ENCODE measurements around the genes RTN4RL1, TSR1 and SGSM2.

- RRBS: 1% methylated on average over 54 of the region's 145 CpGs
Observed at GRCh38 chr17:2024746-2026021, at the start of gene RTN4RL1. Gene RTN4RL1 (minus strand): TSS chr17:2025334.

- RRBS: no CpG with 5 or more reads among the region's 12 CpGs
Observed at GRCh38 chr17:2063104-2063813, 8.4 kb downstream of the HIC1 start.

GRCh38 chr17:2064293-2065748, 9.9 kb downstream of the HIC1 start:
- RRBS: no CpG with 5 or more reads among the region's 32 CpGs

DNA sequence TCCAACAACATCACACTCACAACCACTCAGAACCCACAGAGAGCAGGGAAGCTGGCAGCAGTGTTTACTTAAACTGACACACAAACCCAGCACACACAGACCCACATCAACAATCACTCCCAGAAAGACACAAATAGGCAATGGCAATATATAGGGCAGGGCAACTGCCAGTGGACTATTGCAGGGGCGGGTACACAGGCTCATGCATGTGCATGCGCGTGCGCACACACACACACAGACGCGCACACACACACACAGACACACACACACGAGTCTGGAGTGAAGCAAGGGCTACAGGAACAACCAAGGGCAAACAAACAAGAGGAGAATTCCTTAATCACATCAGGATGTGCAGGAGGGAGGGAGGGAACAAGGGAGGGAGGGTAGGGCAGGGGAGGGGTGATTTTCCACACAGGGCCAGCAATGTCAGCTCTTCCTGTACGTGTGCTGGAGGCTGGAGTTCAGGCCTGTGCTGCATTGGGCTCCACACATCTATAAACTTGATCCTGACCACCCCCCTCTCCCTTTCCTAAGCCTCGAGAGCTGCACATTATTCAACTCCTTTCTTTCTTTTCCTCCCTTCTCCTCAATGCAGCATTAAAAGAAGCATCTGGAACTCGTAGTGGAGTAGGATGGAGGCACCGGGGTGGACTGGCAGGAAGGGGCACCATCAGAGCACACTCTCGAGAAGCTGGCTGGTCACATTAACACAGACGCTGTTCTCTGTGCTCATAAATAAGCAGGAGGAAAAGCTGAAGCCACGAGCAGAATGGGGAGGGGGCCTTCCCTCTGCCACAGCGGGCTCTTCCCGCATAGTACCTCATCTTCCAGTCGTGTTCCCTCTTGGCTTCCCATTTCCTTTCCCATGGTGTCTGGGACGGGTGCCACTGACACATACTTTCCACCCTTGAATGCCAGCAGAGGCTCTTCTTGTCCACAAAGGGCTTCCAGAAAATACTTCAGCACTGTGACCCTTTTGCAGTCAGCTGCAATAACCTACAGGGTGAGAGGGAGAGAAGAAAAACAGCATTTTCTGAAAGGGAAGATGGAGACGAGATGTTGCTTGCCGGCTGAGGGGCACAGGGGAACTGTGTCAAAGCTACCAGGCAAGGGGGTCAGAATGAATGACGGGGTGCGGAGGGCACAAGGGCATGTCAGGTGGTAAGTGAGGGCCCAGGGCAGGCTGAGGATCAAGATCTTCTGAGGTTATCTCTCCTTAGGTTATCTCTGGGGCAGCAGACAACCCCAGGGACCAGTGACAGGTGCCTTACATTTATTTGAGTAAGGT, 30.4 kb downstream of the HIC1 start:
- RRBS: no CpG with 5 or more reads among the region's 22 CpGs

DNA sequence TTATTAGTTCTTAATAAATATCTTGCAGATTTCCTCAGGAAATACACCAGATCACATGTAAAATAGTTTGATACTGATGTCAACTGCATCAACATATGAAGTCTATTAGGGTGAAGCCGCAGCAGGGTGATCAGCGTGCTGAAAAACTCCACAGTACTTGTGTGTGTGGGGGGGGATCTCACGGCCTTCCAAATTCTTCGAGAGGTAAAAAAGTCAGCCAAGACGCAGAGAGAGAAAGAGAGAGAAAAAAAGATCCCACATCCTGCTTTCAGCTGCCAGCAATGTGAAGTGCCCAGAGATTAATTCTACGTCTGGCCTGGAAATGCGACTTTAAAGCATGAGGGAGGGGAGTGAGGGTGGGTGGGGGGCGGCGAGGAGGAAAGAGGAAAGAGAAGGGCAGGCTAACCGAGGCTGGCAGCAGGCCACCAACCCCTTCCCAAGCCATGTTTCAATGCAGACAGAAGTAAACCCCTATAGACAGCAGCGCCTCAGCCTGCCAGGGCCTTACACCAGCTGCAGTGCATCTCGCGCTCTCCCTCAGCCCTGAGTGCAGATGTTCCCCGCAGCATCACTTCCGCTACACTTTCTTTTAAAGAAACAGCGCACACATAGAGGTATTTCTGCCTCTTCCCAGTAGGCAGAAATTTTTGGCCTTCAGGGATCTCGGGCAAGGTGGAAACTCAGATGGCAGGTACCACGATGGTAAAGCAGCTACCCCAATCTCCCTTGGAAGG, 87.9 kb downstream of the SMG6 start:
- RRBS: no CpG with 5 or more reads among the region's 18 CpGs

DNA sequence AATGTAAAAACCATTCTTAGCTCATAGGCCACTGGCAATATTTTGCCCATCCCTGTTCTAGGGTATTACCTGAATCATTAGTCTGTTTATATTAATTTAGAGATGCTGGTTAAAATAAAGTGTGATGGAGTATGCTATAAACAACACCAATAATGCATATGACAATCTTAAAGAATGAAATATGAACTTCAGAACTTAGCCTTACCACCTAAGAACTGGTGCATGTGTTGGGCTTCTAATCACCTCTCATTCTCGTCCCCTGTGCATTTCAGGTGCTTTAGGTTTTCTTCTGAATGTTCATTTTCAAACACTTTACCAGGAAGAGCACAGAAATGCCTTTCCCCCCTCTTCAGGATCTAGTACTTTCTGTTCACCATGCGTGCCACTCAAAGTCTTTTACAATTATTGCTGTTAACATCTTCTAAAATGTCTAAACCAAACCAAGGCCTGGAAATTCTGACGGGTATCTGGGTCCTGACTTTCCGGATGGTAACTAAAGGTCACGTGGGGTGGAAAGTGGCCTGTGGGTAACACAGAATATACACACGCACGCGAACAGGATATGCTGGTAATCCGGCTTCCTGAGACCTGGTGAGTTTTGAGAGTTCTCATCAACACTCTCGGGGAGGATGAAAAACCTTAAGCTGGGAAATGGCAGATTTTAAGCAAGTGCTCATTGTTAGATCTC, 37.7 kb downstream of the SMG6 start:
- RRBS: 93% methylated on average over 6 of the region's 10 CpGs

DNA sequence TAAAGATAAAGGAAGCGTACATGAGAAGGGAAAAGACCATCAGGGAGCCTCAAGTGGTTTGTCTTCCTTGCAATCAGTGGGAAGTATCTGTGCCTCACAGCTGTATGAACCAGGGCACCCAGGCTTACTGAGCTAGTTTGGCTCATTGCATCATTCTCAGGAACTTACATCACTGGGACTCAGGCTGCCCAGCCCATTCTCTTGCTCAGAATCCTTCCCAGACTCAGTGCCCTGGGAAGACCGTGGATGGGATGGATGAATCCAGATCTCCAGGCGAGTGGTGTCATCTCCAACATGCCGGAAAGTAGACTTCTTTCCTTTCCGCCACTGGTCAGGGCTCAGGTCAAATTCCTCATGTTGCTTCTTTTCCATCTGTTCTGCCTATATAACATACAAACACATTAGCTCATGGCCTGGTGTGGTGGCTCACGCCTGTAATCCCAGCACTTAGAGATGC, 21.1 kb downstream of the SMG6 start:
- RRBS: no CpG with 5 or more reads among the region's 6 CpGs

GRCh38 chr17:2332755-2333374, 3.4 kb downstream of the TSR1 start:
- RRBS: no CpG with 5 or more reads among the region's 2 CpGs

GRCh38 chr17:2333387-2333904, 2.8 kb downstream of the TSR1 start:
- RRBS: no CpG with 5 or more reads among the region's 3 CpGs

GRCh38 chr17:2336241-2336808, at the start of gene TSR1:
Gene TSR1 (minus strand): TSS chr17:2336457.
- RRBS: under 1% methylated on average over 9 of the region's 42 CpGs

DNA sequence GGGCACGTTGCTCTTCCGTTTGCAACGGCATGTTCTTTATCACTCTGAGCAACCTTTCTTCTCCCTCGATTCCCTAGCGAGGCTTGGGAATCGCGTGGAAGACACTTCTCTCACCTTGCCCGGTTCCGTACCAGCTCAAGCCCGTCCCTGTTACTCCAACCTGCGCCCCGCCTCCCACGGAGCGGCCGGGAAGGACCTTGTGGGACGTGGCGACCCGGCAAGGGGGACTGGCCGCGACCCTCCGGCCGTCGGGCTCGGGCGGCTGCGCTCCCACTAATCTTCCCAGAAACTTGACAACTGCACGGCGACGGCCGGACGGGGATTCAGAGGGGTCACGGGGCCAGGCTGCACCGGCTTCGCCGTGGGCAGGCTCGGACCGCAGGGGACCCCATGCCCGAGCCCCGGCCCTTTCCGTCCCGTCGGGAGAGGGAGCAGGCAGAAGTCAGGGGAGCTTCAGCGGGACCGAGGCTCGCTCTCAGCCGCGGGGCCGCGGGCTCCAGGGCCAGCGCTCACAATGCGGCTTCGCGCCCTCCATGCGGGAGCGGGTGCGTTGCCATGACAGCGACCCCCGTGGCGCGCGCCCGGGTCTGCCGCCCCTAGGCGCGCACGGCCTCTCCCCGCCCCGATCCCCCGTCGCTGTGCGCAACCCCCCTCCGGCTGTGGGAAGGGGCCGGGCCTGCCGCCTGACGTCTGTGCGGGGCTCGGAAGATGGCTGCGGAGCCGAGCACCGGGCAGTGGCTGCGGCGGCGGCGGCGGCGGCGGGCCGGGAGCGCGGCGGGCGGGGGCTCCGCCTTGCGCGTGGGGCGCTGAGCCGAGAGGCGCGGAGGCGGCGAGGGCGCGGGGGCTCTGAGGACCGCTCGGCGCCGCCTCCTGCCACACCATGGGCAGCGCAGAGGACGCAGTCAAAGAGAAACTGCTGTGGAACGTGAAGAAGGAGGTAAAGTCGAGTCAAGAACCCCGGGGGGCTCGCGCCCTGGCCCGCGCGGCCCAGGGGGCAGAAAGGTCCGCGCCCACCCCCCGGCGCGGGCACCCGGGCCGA, at the start of gene SGSM2:
TSS of gene SGSM2 (plus strand) at position 693 of the 1,039 bp plus-strand sequence.
- RRBS: 1% methylated on average over 60 of the region's 124 CpGs

- RRBS: no CpG with 5 or more reads among the region's 14 CpGs
Observed at GRCh38 chr17:2388859-2389334, 12.0 kb downstream of the MNT start.

GRCh38 chr17:2393036-2393931, 7.6 kb downstream of the MNT start:
- RRBS: 1% methylated on average over 66 of the region's 111 CpGs

GRCh38 chr17:2847375-2848242, 51.4 kb downstream of the RAP1GAP2 start:
- RRBS: 61% methylated on average over 2 of the region's 15 CpGs

DNA sequence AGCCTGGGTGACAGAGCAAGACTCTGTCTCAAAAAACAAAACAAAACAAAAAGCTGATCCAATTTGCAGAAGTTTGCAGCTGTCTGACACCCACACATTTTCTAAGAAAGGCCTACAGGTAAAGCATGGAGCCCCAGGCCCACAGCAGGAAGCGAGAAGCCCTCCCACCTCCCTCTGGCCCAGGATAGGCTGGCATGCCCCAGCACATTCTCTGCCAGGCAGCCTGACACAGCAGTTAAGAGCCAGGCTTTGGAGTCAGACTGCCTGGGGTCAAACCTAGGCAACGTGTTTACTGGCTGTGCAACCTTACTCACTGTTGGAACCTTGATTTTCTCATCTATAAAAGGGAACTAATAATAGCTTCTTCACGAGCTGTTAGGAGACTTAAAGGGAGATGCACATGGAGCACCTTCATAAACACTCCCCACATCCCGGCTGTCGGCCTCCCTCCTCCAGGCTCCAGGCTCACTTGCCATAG, 5.3 kb upstream of the TRPV3 start:
- RRBS: no CpG with 5 or more reads among the region's 5 CpGs

GRCh38 chr17:3610518-3611197, 1.4 kb upstream of the TRPV1 start:
- RRBS: 89% methylated on average over 4 of the region's 20 CpGs

- RRBS: no CpG with 5 or more reads among the region's 4 CpGs
Observed at GRCh38 chr17:3634538-3634992, 1.5 kb downstream of the SHPK start.

GRCh38 chr17:3724048-3724818, 530 bp downstream of the HASPIN start:
- RRBS: 1% methylated on average over 17 of the region's 61 CpGs

DNA sequence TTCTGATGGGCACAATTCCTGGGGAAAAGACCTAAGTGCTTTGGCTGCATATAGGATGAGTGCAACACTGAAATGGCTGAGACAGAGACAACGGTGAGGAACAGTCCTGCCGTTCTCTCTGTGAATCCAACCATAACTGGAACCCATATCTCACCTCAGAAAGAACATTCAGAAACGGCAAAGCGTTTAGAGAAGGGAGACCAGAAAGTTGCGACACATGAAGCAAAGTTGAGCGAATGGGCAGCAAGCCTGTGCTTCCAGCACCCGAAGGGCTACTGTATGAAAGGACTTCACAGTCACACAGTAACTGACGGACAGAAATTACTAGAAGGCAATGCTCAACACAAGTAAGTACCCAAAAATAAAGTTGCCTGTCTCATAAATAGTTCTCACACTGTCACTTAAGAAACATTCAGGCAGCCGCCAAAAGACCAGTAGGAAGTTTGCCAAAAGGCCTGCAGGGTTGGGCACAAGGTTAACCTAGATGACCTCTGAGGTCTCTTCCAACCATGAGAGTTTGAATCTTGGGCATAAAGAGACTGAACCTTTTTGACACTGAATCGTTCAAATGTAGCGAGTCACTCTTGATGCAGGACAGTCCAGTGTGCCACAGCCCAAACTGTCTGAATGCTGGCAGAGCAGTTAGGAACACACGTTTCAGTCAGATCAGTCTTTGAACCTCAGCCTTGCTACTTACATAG, 10.6 kb downstream of the NCBP3 start:
- RRBS: no CpG with 5 or more reads among the region's 12 CpGs

All from foreskin fibroblast (primary cell).